Left cardiac atrium (tissue), 1 donor: ENCODE data around the gene C16orf78.

DNA sequence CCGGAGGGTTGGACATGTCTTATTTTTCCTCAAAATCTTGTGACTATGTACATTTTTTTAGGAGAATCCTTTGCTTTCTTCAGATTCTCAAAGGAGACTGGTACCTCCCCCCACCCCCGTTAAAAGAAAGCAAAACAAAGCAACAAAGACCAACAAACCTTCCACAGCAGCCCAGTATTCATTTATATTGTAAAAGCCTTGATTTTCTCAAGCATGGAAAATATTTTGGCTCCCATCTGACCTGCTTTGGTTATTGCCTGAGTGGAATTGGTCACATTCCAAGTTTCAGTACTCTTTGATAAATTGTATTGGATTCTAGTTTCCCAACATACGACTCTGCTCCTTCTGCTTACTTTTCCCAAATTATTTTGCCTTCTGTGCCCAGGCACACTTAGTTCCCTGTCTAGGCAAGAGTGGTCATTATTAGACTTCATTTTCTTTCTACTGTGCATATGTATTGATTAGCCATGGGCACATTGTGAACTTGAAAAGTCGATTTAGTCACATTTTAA lies 1.3 kb downstream of the ABCC11 start:
- PRO-cap: no peak

GRCh38 chr16:48341571-48342127 lies 43.6 kb downstream of the SIAH1 start:
- PRO-cap: no peak

GRCh38 chr16:48384430-48385243 lies 576 bp downstream of the SIAH1 start:
- PRO-cap: bidirectional peak, plus-strand start at chr16:48384645, minus-strand start at chr16:48384535; bidirectional peak, plus-strand start at chr16:48384763, minus-strand start at chr16:48384812; bidirectional peak, plus-strand start at chr16:48385066, minus-strand start at chr16:48385131

GRCh38 chr16:48386797-48387333 lies 1.7 kb upstream of the SIAH1 start:
- PRO-cap: no peak

DNA sequence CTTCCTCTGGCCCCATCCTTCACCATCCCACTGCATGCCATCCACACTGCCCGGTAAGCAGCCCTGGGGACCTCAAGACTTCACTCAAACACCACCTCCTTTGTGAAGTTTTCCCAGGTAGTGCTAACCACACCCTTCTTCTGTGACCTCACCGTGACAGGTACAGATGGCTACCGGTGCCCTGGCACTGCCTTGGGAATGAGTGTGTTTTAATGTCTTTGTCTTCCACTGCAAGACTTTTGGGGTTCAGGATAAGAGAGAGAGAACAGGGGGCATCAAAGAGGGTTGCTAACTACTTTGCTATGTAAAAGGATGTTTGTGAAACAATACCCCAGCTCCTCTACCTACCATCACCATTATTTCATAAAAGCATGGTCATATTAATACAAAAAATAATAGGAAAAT lies 63.1 kb upstream of the SIAH1 start:
- PRO-cap: no peak

DNA sequence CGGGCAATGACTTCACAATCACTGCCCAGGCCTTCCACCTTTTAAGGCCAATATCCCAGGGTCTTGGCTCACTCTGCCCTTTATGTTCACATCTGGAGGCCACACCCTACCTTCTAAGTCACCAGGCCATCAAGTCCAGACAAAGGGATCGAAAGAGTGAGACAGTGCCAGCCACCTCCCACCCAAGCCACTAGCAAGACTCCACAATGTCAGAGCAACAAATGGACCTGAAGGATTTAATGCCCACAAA lies at the start of gene C16orf78:
C16orf78 (plus strand) TSS at position 71 of the 250 bp plus-strand sequence.
- PRO-cap: no peak

- PRO-cap: no peak
Observed at GRCh38 chr16:49435234-49435520, 61.6 kb downstream of the C16orf78 start.

- PRO-cap: no peak
Observed at GRCh38 chr16:49542206-49543011, 168.8 kb downstream of the C16orf78 start.

DNA sequence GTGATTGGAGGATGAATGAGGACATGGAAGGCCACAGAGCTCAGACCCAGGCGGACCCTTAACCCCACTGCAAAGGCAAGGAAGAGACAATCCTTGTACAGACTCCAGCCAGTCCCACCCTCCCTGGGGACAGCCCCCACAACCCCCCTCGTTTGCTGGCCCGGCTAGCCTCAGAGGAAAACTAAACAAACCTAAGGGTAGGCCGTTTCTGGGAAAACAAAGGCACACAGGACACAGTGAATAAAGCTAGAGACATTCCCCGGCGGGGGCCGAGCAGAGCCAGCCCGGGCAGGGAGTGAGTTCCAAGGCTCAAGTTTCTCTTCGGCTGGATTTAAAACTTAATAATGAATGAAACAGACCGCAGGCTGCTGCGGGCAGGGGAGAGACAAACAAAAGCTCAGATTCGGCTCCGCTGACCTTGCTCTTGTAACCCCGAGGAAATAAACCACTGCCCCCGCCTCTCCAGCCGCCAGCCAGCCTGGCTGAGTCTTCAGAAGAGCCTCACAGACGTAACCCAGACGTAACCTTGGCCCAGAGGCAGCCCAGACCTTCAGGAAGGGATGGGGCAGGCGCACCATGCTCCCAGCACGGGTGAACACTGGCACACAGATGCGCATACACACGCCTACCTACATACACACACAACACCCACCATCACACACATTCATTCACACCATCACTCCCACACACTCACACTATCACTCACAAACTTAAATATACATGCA lies 216.1 kb downstream of the ZNF423 start:
- PRO-cap: no peak

DNA sequence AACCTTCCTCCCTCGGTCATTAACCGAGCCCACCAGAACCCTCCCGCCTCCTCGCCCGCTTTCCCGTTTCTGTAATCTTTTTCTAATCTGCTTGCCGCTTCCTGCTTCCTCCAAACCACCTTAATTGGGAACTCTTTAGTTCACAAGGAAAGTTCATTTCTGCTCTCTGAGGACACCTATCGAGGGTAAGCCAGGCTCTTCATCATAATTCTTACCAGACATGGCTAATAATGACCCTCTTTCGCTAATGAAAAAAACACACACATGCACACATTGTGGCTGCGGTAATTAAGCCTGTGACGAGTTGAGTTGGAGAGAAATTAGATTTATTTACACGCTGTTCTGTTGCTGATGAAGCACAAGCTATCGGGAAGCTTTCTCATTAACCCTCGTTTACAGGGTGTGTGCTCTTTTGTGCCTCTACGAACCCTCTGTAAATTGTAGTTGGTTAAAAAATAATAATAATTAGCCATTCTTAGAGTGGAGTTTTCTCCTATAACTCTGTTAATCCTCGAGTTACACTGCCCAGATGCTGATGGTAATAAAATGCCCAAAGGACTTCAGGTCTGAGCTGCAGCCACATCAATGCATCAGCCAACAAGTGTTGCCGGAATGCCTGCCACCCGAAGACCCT lies 100.5 kb downstream of the ZNF423 start:
- PRO-cap: no peak

GRCh38 chr16:50155596-50156153 lies 2.6 kb downstream of the TENT4B start:
- PRO-cap: no peak

DNA sequence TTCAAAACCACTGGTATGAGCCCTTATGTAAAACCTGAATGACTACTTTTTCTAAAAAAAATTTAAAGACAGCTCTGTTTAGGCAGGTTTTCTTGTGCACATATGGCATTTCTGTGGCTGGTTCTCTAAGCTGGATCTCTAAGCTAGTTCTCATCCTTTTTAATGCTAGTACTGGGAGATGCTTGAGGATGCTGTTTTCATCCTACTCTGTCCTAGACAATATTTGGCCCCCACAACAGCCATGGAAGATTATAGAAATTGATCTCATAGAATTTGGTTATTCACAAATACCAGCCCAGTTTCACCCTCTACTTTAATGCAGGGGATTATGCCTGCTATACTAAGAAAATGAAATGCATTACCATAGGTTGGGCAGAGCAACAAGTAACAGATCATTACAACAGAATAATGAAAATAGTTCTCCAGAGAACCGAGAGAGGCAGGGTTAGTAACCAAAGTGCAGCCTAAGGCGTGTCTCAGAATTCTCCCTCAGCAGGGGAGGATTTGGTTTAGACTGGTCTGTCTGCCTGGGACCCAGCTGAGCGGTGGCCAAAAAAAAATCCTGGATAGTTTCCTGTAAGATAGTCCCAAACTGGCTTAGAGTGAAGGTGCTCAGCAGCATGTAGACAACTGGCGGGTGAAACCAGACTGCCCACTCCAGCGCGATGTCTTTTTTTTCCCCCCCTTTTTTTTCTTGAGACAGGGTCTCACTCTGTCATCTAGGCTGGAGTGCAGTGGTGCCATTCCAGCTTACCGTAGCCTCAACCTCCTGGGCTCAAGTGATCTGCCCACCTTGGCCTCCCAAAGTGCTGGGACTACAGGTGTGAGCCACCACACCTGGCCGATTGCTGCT lies 30.8 kb upstream of the ADCY7 start:
- PRO-cap: no peak

DNA sequence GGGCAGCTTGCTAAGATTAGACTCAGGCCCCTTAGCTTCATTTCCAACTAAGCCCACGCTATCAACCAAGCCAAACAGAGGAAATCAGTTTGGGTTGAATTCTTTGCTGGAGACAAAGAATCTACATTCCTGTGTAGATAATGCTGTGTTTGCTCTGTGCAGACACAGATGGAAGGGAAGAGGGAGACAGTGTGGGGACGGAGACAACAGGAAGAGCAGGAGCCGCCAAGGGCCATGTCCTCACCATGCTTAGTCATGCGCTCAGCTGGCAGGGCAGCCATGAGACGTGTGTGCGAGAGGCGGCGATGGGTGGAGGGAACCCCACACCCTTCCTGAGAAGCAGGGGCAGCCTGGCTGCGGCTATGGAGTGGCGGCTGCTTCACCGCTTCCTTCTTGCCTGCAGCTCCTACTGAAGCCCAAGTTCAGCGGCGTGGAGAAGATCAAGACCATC lies 47.2 kb downstream of the ADCY7 start:
- PRO-cap: unidirectional peak, plus-strand start at position 344 of the sequence

DNA sequence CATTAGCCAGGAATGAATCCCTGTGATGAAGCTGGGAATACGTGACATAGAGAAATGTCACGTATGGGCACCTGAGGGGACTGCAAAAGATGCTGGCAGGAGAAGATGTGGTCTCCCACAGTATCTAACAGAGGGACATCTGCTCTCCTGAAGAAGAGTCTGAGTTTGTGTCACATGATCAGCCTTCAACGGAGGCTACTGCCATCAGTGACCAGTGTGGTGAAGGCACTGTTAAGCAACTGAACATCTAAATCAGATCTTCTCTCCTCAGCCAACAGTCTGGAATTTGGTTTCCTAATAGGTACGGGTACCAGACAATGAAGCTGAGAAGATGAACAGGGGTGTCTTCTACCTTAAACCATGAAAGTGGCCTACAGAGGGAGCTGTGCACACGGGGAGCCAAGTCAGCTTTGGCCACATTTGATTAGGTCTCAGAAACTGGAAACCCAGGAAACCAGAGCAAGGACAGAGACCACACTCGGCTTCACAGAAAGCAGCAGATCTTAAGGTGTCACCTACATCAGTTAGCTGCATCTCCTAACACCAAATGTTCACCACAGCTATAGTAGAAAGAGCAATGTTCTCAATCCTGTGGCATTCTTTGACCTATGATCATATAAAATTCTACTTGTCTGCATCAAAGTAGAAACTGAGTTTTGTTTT lies 41.8 kb downstream of the BRD7 start:
- PRO-cap: no peak

- PRO-cap: no peak
Observed at GRCh38 chr16:50367956-50368563, 728 bp downstream of the BRD7 start.

DNA sequence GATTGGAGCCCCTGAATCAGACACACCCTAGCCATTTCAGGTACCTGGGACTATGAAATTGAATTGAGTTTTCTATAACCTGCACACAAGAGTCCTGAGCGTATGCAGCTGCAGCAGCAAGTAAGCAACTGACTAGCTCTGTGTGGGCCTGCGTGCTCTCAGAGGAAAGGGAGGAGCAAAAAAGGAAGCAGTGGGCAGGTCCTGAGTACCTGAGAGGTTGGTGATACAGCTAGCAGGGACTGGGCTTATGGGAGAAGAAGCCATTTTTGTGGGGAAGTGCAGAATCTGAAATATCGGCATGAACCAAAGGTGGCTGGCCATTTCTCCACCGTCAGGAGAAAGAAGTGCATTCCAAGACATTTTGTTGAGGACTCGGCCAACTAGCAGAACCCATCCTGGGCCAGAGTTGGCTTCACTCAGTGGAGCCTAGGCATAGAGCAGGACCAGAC lies 27.3 kb upstream of the BRD7 start:
- PRO-cap: no peak

- PRO-cap: no peak
Observed at GRCh38 chr16:50597005-50597403, 48.8 kb downstream of the NKD1 start.

DNA sequence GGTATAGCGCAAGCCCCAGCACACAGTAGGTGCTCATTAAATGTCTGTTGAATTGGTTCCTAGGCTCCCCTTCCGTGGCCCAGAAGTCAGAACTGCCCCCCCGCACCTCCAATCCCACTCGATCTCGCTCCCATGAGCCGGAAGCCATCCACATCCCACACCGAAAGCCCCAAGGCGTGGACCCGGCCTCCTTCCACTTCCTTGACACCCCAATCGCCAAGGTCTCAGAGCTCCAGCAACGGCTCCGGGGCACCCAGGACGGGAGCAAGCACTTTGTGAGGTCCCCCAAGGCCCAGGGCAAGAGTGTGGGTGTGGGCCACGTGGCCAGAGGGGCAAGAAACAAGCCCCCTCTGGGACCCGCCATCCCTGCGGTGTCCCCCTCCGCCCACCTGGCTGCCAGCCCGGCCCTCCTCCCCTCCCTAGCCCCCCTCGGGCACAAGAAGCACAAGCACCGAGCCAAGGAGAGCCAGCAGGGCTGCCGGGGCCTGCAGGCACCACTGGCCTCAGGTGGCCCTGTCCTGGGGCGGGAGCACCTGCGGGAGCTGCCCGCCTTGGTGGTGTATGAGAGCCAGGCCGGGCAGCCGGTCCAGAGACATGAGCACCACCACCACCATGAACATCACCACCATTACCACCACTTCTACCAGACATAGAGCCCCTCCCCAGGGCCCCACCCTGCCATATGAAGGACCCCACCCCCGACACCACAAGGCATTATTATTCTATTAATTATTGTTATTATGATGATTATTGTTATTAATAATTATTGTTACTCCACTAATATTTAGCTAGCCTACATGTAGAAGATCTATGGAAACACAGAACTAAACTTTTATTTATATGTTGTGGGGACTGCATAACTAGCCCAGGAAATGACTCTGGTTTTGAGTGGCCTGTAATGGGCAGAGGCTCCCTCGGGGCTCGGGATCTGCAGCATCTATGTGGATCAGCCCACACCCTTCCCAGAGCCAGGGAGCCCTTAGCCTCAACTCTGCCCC lies 47.7 kb downstream of the SNX20 start:
- PRO-cap: no peak

- PRO-cap: no peak
Observed at GRCh38 chr16:50705887-50706703, 12.7 kb downstream of the NOD2 start.

DNA sequence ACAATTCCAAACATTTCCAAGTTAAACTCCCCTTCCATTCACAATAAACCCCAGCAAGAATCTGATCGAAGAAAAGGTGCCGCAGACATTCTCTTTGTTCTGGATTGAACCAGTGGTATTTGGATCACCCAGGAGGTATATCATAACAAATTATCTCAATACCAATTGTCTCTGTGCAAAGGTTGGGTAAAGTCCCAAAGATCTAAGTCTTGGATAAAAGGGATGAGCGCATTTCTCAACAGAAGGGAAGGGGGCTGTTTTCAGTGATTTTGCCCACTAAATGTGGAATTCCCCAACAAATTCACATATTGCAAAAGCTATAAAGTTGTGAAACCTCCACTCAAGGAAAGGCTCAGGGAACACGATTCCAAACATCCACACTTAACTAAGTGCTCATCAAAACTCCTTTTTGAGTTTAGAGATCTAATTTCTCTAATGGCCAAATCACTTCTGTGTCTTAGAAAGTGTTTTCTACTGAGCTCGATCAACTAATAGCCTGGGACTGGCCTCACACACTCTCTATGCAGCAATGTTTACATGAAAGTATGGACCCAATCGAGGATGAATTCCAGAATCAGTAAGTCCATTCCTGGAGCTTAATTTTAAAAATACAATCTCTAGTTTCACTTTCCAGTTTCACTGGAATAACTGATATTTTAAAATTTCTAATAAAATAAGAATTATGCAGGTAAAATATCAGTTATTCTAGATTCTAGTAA lies 30.9 kb downstream of the SALL1 start:
- PRO-cap: no peak